Measurements from ENCODE around the gene XXYLT1.

GRCh38 chr3:194296368-194296861 lies 54.7 kb downstream of the CPN2 start:
- PRO-cap: no peak

DNA sequence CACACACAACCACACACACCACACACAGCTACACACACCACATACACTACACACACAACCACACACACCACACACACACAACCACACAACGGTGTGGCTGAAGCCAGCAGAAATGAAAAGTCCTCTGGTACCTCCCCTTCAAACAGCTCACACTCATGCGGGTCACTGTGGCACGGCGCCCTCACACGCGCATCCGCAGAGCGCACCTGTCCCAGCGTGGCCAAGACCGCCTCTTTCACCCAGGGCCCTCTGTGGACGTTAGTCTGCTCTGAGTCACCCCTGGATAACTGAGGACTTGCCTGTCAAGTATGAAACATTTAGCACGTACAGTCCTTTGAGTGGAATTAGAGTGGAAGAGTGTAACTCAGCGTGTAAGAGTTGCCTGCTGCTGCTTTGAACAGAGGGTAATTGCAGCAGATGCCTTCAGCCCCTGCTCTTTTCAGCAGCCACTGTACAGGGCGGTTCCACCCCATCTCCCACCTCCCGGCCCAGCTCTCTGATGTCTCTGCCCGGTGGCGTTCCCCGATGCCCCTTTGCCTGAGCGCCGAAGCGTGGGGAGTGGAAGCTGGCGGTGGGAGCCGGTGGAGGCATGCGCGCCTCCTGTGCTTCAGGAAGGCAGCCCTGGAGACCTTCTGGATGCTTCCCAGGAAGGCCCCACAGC lies 23.0 kb downstream of the CPN2 start:
- PRO-cap: no peak

GRCh38 chr3:194689275-194689749 lies 3.6 kb downstream of the FAM43A start:
- PRO-cap: no peak

DNA sequence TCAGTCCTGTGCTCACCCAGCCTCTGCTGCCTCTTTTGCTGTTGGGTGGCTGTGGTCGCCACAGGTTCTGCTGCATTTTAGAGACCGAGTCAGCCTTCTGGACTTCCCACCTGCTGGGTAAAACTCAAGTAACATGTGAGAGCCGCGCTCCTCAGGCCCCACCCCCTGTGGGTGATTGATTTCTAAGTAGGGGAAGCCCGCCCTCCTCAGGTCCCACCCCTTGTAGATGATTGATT lies 83.2 kb downstream of the FAM43A start:
- PRO-cap: bidirectional peak, plus-strand start outside the sequence, minus-strand start at position 112 of the sequence

GRCh38 chr3:194840929-194841577 lies 155.4 kb downstream of the FAM43A start:
- PRO-cap: no peak

GRCh38 chr3:194928177-194928413 lies 242.4 kb downstream of the FAM43A start:
- PRO-cap: no peak

GRCh38 chr3:195028858-195029402 lies 242.0 kb downstream of the XXYLT1 start:
- PRO-cap: no peak

- PRO-cap: no peak
Measured at GRCh38 chr3:195105282-195105726, 165.7 kb downstream of the XXYLT1 start.

- PRO-cap: no peak
Measured at GRCh38 chr3:195160278-195161061, 110.5 kb downstream of the XXYLT1 start.

DNA sequence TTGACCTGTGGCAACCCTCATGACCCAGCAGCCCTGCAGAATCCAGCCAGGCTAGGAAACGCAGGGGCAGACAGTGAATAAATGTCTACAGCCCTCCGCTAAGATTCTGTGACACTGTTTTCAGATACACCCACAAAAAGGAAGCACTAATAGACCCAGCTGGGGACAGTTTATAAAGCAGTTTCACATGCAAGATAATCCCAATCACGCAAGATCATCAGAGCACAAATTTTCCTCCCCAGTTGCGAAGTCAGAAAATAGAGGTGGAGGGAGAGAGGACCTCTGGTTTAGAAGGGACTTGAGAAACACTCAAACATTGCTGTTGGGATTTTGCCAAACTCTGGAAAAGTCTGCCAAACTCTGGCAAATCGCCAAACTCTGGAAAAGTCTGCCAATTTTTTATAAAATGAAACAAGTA lies 66.2 kb downstream of the XXYLT1 start:
- PRO-cap: no peak

- PRO-cap: unidirectional peak, minus-strand start at chr3:195271126; unidirectional peak, minus-strand start at chr3:195271604
Measured at GRCh38 chr3:195271008-195272011, at the start of gene XXYLT1. Gene XXYLT1 (minus strand): TSS chr3:195271159.

DNA sequence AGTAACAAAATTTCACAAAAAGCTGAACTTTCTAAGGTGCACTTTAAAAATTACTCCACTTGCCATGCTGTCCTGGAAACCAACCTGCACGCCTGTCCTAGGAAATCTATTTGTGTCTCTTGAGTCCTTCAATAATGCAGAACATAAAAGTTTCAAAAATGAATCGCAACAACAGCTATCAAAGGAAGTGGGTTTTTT lies 1.7 kb downstream of the ACAP2 start:
- PRO-cap: no peak

GRCh38 chr3:195446136-195446774 lies 3.4 kb upstream of the ACAP2 start:
- PRO-cap: no peak

DNA sequence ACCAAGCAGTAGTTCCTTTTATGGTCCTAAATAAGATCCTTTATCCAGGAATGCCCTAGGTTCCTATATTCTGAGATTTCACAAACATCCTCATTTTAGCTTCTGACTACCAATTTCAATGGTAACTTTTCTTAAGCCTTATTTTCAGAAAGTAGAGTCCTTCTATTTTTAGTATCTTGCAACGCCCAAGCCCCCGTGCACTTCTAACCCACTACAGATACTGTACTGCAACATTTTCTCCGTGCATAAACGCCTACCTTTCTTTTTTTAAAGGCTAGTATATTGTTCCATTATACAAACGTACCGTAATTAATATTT lies 1.3 kb downstream of the PPP1R2 start:
- PRO-cap: no peak

- PRO-cap: no peak
Measured at GRCh38 chr3:195555205-195555601, 12.1 kb upstream of the PPP1R2 start.

GRCh38 chr3:195595800-195596132 lies 12.0 kb upstream of the APOD start:
- PRO-cap: no peak

- PRO-cap: no peak
Measured at GRCh38 chr3:195615018-195615431, 31.3 kb upstream of the APOD start.

DNA sequence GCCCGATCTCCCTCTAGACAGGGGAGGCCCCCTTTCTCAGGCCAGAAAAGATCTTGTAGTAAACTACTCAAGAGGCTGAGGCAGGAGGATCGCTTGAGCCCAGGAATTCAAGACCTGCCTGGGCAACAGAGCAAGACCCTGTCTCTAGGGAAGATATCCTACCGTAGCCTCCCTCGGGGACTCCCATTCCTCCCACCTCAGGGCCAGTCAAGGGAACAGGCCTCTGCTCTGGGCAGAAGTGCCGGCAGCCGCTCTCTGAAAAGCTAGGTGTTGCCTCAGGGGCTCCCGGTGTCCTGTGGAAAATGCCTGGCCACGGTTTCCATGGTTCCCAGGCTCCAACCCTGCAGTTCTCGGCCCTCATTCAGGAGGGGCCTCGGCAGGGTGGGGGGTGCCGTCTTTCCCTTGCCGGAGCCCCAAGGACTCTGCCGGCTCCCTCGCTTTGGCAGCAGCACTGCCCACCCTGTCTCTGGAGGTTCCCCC lies 34.0 kb upstream of the APOD start:
- PRO-cap: no peak

DNA sequence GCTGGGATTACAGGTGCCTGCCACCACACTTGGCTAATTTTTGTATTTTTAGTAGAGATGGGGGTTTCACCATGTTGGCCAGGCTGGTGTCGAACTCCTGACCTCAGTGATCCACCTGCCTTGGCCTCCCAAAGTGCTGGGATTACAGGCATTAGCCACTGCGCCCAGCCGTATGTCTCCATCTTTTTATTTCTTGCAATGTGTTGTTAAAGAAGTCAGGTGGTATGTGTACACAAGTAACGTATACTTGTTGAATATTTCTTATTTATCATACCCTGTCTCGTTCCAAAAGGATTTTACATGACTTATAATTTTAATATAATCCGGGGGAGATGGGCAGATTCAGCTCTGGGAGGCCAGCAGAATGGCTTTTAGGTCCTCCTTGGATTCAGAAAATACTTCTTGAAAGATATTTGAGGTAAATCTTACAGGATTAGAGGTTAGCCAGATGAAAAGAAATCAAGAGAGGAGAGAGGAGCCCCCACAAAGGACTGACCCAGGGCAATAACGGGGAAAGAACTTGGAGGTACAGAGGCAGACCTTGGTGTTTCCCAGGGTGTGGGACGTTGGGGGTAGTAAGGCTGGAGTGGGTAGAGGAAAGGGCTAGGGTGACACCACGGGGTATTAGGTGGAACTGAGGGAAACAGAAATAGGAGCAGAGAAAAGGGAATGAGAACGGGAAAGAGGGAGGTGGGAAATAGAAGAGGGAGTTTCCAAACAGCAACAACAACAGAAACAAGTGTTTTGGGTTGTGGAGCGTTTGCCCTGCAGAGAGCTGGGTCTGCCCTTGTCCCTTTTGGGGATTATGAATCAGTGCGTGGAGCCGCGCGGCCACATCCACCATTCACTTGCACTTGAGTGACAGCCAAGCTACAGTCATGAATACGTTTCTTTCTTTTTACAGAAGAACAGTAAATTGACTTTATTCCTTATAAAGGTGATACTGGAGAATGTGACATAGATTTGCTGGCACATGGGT lies 27.0 kb upstream of the MUC20 start:
- PRO-cap: no peak

GRCh38 chr3:195829437-195830180 lies 17.9 kb upstream of the MUC4 start:
- PRO-cap: no peak